Anterior vena cava (tissue), 1 donor: ENCODE measurements around the gene H2AB3.

GRCh38 chrX:154354769-154355312 lies 19.6 kb downstream of the FLNA start:
- PRO-cap = no peak

- PRO-cap = no peak
These were observed 6.7 kb downstream of the FLNA start for GRCh38 chrX:154367569-154368286.

- PRO-cap = no peak
These were observed 4.4 kb downstream of the EMD start for GRCh38 chrX:154383494-154383972.

- PRO-cap = no peak
These were observed 2.2 kb downstream of the RPL10 start for GRCh38 chrX:154400399-154400832.

- PRO-cap = unidirectional peak, minus-strand start at chrX:154412490
These were observed 1.2 kb downstream of the TAFAZZIN start for GRCh38 chrX:154412379-154413106.

DNA sequence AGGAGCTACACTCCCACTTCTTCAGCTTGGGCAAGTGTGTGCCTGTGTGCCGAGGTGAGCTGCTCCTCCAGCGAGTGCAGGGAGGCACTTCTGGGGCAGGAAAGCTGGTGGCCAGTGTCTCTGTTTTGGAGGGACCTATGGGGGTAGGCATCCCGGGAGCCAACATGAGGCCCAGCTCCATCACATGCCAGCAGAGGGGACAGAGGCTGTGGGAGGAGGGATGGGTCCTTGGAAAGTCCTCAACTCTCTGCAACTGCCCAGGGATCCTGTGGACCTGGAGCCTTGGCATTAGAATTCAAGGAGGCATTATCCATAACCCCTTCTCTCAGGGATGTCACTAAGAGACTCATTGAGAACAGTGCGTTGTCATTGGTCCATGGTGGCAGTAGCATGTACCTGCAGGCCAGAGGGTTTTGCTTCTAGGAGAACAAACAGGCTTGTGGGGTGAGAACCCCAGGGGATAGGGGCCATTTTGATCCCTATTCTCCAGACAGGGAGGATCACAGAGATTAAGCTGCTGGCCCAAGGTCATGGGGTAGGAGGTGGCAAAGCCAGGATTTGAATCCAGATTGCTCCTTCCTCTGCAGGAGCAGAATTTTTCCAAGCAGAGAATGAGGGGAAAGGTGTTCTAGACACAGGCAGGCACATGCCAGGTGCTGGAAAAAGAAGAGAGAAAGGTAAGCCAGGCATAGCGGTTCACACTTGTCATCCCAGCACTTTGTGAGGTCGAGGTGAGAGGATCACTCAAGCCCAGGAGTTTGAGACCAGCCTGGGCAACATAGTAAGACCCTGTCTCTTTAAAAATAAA lies 2.4 kb downstream of the TAFAZZIN start:
- PRO-cap = no peak

- PRO-cap = unidirectional peak, minus-strand start at chrX:154431362; unidirectional peak, minus-strand start at chrX:154431447; unidirectional peak, minus-strand start at chrX:154431527
These were observed 2.8 kb downstream of the ATP6AP1 start for GRCh38 chrX:154430924-154432009.

GRCh38 chrX:154440932-154441254 lies 3.0 kb upstream of the FAM50A start:
- PRO-cap = no peak

DNA sequence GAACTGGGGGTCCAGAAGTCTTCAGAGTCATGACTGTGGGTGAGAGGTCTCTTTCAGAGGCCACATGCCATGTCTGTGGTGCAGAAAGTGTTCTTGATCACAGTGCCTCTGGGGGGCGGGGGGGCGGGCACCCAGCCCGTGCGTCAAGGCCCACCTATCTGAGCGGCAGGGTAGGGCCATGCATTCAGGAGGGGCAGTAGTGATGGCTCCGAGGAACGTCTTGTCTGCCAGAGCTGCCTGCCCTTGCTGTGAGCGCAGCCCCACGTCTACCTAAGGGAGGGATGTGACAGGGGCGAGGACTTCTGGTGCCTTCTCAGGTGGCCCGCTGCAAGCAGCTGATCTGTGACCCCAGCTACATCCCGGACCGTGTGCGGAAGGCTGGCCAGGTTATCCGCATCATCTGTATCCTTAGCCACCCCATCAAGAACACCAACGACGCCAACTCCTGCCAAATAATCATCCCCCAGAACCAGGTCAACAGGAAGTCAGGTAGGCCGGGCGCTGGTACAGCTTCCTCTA lies 2.6 kb upstream of the FAM50A start:
- PRO-cap = no peak

GRCh38 chrX:154446247-154446800 lies 2.4 kb downstream of the FAM50A start:
- PRO-cap = no peak

DNA sequence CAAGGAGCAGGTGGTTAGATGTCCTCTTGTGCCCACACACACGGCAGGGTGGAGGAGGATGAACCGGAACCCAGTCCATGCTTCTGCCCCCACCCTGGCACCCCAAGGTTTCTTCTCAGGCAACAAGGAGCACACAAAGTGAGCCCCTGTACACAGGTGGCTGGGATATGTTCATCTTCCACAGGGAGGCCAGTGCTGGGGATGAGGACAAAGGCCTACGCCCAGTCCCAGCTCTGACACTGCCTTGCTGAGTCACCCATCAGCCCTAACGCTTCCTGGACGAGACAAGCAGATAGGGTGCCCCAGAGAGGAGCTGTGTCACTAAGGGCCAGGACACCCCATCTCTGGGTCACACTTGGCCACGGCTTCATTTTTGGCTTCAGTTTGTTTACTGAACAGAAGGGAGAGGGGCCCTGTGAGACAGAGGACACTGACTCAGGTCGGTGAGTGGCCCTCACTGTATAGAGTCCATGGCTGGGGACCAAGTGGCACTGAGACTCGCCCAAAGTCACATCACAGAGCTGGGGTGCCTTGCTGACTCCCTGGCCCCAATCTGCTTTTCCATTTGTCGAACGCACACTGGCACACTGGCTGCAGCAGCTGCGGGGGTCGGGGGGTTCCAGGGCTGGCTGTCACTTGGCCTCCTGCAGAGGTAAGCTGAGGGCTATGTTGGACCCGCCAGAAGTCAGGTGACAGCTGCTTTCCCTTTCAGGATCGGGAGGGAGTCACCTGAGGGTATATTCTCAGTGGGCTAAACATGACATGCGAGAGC lies 1.8 kb downstream of the UBL4A start:
- PRO-cap = no peak

DNA sequence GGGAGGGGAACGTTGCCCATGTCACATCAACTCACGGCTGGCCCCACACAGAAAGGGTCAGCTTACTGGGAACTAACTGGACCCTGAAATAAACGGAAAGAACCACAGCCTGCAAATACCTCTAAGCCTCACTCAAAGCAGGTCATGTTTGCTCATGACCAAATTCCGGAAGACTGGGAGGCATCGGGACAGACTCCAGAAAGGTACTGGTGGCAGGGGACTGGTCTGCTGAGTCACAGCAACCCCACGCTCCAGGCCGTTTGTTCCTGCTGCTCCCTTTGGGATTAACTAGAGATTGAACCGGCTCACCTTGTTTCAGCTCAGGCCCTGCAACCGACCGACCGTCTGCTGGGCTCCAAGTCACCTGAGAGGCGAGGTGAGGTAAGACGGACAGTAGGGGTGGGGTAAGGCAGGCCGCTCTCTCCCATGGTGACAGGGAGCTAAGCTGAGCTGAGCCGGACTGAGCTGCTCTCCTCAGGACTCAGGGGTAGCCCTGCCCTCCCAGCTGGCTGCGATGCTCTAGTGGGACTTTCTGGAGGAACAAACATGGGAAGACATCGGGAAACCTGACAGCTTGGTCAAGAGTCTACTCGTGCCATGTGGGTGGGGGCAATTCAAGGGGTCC lies 5.5 kb downstream of the G6PD start:
- PRO-cap = no peak

DNA sequence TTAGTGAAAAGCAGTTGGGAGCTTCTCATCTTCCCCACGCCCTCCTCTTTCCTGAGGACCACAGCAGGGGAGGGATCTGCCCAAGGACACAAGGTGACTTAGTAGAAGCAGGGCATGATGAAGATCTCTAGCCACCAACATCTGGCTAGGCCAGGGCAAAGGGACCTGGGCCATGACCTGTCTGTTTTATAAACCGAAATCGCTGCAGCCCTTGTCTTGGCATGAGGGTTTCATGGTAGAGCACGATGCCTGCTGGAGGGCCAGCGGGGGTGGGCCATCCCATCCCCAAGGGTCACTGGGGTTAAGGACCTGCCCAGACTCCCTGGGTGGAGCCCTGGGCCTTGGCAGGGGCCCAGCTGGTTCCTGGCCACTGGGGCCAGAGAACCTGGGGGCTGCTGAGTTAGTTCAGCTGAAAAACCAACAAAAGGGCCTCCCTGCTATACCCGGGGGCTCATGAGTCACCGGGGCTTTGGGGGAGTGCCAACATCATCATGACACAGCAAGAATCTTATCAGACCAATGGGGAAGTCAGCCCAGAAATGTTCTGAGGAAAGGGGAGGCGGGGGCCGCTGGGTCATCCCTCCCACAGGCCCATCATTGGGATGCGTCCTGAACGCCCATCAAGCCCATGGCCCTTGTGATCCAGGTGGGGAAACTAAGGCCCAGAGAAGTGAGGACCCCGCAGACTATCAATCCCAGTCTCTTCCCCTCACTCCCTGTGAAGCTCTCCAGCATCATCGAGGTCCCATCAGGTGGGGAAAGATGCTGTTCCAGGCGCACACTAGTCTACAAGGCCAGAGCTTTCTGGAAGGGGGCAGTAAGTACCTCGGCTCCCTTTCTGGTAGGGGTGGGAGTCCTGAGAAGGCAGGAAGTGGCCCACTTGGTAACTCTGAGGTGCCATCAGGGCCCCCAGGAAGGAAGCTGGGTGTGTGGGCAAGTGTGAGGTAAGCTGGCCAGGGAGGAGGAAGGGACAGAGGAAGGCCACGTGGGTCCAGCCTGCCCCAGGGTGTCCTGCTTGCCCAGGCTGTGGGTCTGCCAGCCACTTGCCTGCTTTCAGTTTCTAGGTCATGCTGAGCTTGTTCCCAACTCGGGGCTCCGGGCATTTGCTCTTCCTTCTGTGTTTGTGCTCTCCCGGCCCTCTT lies 4.6 kb downstream of the G6PD start:
- PRO-cap = unidirectional peak, plus-strand start at position 547 of the sequence

DNA sequence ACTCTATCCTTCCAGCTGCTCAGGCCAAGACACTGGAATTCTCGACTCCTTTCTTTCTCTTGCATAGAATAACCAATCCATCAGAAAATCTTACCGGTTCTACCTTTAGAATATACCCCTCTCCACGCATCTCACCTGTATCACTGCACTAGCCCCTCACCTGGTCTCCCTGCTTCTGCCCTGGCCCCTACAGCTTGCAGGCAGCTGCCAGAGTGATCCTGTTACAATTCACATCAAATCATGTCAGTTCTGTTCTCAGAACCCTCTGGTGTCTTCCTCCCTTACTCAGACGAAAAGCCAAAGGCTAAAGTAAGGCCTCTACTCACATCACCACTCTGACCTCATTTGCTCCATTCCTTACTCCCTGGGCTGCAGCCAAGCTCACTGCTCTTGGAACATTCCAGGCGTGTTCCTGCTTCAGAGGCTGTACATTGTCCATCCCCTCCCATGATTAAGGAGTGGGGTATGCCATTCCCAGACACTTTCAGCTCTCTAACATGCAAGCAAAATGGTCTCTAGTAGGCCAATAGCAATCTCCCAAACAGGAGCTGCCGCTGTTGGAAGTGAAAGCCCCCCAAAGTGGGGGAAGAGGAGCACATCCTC lies 15.3 kb downstream of the GAB3 start:
- PRO-cap = no peak

- PRO-cap = no peak
These were observed 12.9 kb downstream of the GAB3 start for GRCh38 chrX:154737821-154738538.

DNA sequence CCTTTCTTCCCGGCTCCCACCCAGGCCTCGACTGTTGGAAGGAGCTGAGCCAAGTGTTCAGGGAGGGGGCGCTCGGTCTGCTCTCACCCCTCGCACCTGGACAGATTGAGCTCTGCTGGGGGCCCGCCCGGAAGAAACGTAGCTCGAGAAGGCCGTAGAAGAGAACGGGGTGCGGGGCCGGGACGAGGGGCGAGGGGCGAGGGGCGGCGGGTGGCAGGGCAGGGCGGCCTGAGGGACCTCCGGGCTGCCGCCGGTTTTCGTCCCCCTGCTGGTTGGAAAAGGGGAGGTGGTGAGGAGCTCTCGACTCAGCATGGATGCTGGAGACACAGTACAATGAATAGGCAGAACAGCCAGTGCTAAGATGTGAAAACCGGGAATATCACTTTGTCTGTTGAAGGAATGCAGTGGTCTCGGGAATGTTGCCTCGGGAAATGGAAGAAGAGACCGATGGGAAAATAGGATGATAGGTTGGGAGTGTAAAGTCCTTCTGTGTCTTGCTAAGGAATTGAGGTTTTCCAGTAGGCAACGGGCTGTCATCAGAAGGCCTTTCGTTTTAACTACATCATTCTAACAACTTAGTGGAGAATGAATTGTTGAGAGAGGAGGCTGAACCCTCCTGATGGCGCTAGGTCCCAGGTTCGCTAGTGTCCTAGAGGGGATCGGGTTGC lies 500 bp downstream of the VBP1 start:
- PRO-cap = no peak

GRCh38 chrX:155459798-155460156 lies at the start of gene H2AB3:
TSS of gene H2AB3 (minus strand) at chrX:155460005.
- PRO-cap = no peak